Transverse colon (tissue), 4 donors: ENCODE results near the genes RHCE and HMGN2.

- PRO-cap = no peak
- RAMPAGE, long total RNA, 4 experiments = no peak in any of the 4 experiments
These were observed 25.9 kb downstream of the CLIC4 start for GRCh38 chr1:24771065-24771621.

DNA sequence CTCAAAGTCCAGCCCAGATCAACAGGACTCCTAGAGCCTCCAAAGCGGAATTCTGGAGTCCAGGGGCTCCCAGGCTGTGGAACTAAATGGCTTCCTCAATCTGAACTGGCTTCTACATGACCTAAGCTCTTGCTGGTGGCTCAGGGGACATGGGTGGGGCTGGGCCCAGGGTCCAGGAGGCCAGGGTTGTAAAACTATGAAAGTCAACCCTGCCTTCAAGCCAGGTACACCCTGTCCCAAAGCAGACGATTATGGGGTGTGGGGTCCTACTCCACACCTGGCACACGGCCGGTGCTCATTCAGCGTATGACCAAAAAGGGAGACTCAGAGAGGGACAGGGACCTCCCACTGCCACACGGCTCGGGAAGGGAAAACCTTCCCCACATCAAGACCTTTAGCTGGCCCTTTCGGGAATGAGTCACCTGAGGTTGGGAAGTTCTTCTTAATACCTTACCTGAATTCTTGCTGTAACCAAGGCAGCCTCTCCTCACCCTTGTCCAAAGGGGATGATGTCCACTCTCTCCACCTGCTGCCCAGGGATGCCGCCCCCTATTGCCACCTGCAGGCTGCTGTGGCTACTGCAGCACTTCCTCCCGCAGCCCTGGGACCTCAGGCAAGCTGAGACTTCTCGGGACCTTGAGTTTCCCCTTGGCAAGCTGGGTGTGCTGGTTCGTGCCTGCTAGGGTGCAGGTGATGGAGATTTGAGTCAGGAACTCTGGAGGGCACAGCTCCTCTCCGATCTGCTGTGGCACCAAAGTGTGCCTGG lies 32.2 kb downstream of the RUNX3 start:
- PRO-cap = bidirectional peak, plus-strand start at position 244 of the sequence, minus-strand start at position 107 of the sequence
- RAMPAGE, long total RNA, 4 experiments = no peak in any of the 4 experiments

GRCh38 chr1:24911322-24912010 lies 18.6 kb downstream of the RUNX3 start:
- PRO-cap = bidirectional peak, plus-strand start at chr1:24911426, minus-strand start at chr1:24911204
- RAMPAGE, long total RNA, 4 experiments = no peak in any of the 4 experiments

DNA sequence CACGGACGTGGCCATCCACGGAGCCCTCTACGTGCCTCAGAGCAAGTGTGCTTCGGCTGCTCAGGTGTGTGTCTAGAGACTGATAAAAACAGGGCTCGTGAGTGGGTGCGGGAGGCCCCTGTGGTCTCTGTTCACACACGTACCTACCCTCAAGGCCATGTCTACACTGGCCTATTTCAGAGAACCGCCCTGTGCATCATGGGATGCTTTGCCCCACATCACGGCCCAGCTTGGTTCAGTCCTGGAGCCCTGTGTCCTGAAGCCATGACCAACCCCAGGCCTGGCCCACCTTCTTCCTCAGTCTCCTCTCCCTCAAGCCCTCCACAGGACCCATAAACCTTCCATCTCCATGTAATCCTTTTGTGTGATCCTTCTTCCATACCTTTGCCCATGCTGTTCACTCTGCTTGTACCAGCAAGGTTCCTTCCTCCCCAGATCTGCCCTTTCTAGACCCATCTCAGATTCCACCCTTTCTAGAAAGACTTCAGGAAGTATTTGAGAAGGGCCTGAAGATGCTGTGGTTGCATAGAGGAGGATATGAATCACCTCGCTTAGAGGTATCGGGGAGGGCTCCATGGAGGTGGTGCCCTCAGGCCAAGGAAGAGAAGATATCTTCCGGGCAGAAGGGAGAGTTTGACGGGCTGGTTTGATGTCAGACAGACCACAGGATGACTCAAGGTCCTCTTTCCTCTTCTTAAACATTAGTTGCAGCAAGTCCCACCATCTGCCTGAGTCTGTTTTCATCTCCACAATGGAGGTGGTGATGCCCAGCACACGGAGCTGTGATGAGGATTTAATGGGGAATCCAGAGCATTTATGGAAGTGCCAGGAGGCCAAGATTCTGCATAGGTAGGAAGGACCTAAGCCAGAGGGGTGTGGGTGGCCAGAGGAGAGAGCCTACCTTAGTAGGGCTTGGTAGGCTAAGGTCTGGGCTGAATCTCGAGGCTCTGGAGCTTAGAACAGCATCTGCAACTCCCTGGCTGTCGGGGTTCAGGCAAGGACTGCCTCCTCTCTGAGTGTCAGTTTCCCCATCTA lies 24.9 kb upstream of the RUNX3 start:
- PRO-cap = no peak
- RAMPAGE, long total RNA, 4 experiments = no peak in any of the 4 experiments

DNA sequence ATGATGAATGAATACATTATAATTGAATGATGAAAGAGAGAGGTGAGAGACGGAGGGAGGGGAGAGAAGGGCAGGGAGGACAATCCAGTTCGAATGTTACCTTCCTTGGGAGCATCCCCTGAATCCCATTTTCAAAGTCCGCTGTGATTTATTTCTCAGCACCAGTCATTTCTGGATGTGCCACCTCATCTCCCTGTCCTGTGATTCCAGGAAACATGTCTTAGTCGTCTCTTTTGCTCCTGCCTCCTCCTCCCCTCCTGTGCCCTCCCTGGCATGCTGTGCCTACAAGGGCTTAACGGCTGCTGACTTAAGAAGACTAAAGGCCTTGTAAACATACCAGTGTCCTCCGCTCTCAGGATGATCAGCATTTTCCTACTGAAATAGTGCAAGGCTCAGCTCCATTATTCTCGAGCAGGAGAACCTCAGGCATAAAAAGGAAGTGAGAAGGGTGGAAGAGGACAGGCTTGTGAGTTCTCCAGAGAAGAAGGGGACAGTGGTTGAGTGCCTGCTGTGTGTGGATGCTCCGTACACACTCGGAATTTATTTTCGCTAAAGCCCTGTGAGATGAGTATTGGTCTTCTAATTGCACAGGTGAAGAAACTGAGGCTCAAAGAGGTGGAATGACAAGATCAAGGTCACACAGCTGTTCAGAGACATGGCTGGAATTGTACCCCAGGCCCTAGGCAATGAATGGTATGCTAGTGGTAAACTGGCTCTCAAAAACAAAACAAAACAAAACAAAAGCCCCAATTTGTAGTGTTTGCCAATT lies 61.7 kb upstream of the RUNX3 start:
- PRO-cap = no peak
- RAMPAGE, long total RNA, 4 experiments = no peak in any of the 4 experiments

GRCh38 chr1:25019247-25019971 lies 89.3 kb upstream of the RUNX3 start:
- PRO-cap = unidirectional peak, minus-strand start at chr1:25019581
- RAMPAGE, long total RNA, 4 experiments = no peak in any of the 4 experiments

- PRO-cap = no peak
- RAMPAGE, long total RNA, 4 experiments = no peak in any of the 4 experiments
These were observed 2.5 kb downstream of the RSRP1 start for GRCh38 chr1:25244702-25245138.

GRCh38 chr1:25334578-25334849 lies 3.6 kb upstream of the TMEM50A start:
- PRO-cap = no peak
- RAMPAGE, long total RNA, 4 experiments = start-site peak on the minus strand in 1 of 4 experiments, at chr1:25334674-25334860 at its widest, 15 reads per replicate

DNA sequence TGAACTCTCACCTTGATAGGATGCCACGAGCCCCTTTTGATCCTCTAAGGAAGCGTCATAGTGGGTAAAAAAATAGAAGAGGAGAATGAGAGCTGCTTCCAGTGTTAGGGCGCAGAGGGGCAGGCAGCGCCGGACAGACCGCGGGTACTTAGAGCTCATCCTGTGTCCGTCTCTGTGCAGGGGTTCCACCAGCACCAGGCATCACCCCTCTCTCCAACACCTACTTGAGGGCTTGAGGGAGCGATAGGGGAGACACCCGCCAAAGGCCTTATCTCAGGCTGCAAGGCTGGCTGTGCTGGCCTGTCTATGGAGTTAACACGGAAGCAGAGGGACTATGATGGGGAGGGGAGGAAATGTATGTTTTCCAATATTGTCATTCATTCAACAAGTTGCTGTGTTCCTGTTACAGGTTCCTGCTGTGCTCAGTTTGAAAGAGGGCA lies at the start of gene RHCE:
TSS of gene RHCE (minus strand) at position 198 of the 440 bp plus-strand sequence.
- PRO-cap = no peak
- RAMPAGE, long total RNA, 4 experiments = no peak in any of the 4 experiments

GRCh38 chr1:25430228-25430792 lies 387 bp upstream of the MACO1 start:
- PRO-cap = bidirectional peak, plus-strand start at chr1:25430337, minus-strand start at chr1:25430196
- RAMPAGE, long total RNA, 4 experiments = no peak in any of the 4 experiments

GRCh38 chr1:25573424-25573981 lies 30.1 kb downstream of the LDLRAP1 start:
- PRO-cap = no peak
- RAMPAGE, long total RNA, 4 experiments = no peak in any of the 4 experiments

DNA sequence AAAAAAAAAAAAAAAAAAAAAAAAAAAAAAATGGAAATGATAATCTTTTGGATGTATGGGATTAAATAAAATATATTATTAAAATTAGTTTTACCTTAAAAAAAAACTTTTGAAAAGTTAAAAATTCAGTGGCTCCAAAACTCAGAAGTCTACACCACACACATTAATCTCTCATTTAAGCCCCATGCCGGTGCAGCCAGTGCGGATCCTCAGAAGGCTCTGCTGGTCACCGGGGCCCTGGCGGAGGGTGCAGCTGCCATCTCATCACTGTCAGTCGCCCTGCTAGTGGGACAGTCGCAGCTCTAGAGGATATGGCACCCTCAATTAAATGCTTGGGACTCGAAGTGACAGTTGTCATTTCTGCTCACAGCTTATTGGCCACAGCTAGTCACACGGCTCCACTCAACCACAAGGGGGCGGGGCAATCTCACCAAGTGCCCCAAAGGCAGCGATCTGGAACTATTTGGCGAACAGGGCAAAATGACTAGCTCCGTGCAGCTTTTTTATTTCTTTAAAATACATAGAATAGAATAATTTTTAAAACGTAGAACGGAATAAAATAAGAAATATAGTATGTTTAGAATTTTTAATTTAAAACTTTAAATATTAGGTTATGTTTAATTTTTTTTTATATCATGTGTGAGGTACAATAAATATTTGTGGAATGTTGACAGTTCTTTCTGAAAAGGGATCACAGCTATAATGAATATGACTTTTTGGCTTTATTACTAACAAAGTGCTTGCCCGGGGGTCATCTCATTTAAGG lies 8.0 kb upstream of the MAN1C1 start:
- PRO-cap = unidirectional peak, minus-strand start at position 269 of the sequence
- RAMPAGE, long total RNA, 4 experiments = no peak in any of the 4 experiments

GRCh38 chr1:25620091-25620738 lies 3.6 kb downstream of the MAN1C1 start:
- PRO-cap = no peak
- RAMPAGE, long total RNA, 4 experiments = no peak in any of the 4 experiments

GRCh38 chr1:25686084-25686854 lies 69.7 kb downstream of the MAN1C1 start:
- PRO-cap = no peak
- RAMPAGE, long total RNA, 4 experiments = no peak in any of the 4 experiments

GRCh38 chr1:25699381-25699969 lies 82.9 kb downstream of the MAN1C1 start:
- PRO-cap = no peak
- RAMPAGE, long total RNA, 4 experiments = no peak in any of the 4 experiments

- PRO-cap = bidirectional peak, plus-strand start at chr1:26035540, minus-strand start at chr1:26035415
- RAMPAGE, long total RNA, 4 experiments = no peak in any of the 4 experiments
These were observed 10.7 kb downstream of the SLC30A2 start for GRCh38 chr1:26034943-26035978.

- PRO-cap = bidirectional peak, plus-strand start at chr1:26114838, minus-strand start at chr1:26114689
- RAMPAGE, long total RNA, 4 experiments = start-site peak on the plus strand in 1 of 4 experiments, at chr1:26114257-26114668 at its widest, 9 reads per replicate
These were observed 2.7 kb downstream of the PDIK1L start for GRCh38 chr1:26114066-26114917.

DNA sequence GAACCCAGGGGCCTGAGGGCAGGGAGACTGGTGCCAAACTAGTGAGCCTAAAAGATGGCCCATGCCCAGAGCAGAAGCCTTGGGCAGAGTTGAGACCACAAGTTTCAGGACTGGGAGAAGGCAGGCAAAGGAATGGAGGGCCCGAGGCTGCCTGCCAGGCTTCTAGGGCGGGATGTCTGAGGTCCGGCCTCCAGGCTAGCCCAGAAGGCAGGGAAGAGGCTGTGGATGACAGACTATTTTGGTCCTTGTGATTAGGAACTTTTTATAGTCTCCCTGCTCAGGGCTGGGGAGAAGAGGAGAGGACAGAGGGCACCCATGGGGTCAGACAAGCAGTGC lies 252 bp downstream of the FAM110D start:
- PRO-cap = no peak
- RAMPAGE, long total RNA, 4 experiments = no peak in any of the 4 experiments

DNA sequence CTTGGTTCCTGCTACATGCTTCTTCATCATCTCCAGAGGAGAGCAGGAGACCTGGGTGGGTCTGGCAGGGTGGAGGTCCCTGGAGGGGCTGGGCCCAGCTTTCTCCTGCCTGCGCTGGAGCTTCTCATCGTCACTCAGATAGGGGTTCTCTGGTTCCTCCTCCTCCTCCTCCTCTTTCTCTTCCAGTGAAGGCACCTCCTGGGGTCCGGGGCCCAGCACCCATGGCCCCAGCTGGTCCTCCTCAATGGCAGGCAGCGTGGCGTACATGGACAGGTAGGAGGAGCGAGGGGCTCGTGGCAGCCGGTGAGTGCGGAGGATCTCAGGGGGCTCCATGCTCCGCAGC lies 10.0 kb downstream of the CRYBG2 start:
- PRO-cap = no peak
- RAMPAGE, long total RNA, 4 experiments = no peak in any of the 4 experiments

- PRO-cap = bidirectional peak, plus-strand start at chr1:26472420, minus-strand start at chr1:26472045
- RAMPAGE, long total RNA, 4 experiments = start-site peak on the plus strand in 4 of 4 experiments, at chr1:26472433-26472518 at its widest, 78 to 1,444 reads per replicate
These were observed at the start of gene HMGN2 for GRCh38 chr1:26471784-26472586. Gene HMGN2, plus strand, starts transcription at chr1:26472440.